Tibial nerve (tissue), 3 donors: Measurements from ENCODE around the genes SLC6A18 and ADAMTS16.

- PRO-cap = unidirectional peak, plus-strand start at chr5:1111111; unidirectional peak, plus-strand start at chr5:1111275; bidirectional peak, plus-strand start at chr5:1111441, minus-strand start at chr5:1111342
- RAMPAGE, long total RNA, 3 experiments = no peak in any of the 3 experiments
Measured at GRCh38 chr5:1110693-1111702, 865 bp downstream of the SLC12A7 start.

DNA sequence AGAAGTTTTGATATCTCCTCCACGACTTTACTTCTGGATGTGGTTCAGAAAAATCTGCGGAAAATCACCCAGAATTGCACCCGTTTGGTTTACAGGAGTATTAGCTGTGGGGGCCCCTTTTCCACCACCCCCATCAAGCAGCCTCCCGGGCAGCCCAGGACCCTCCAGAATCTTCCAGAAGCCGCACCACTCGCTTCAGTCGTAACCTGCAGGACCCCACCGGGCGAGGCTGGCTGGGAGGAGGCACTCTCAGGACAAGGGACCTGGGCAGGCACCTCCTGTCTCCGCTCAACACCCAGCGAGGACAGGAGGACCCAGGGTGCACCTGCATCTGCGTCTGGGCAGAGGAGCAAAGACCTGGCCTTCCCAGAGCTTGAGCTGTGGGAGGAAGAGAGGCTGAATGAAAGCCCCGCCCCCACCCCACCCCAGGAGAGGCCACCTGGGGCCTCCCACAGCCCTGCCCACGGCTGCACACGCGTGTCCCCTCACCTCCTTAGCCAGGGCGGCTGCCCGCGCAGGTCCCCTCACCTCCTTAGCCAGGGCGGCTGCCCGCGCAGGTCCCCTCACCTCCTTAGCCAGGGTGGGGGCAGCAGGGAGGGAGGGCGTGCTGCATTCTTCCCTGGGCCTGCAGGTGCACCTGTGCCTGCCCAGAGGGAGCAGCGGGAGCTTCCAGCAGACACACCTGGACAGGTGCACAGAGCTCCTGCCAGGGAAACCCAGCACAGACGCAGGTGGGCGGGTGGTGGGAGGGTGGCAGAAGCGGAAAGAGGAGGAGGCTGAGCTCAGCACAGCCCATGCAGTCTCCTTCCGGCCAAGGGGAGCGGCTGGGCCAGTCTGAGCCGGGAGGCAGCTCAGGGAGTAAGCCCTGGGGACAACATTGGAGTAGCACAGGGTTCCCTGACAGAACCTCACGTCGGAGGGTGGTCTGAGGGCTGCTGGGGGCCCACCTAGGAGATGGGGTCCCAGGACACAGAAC is 18.5 kb upstream of the SLC12A7 start:
- PRO-cap = no peak
- RAMPAGE, long total RNA, 3 experiments = no peak in any of the 3 experiments

DNA sequence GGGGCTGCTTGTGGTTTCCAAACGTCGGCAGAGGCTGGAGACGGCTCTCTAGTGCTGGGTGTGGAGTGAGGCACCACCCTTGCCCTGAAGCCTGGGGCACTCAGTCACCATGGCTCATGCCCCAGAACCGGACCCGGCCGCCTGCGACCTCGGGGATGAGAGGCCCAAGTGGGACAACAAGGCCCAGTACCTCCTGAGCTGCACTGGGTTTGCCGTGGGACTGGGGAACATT is at the start of gene SLC6A18:
Gene SLC6A18 (plus strand): TSS at position 13 of the 232 bp plus-strand sequence.
- PRO-cap = no peak
- RAMPAGE, long total RNA, 3 experiments = no peak in any of the 3 experiments

- PRO-cap = no peak
- RAMPAGE, long total RNA, 3 experiments = no peak in any of the 3 experiments
Measured at GRCh38 chr5:1239584-1239813, 14.3 kb downstream of the SLC6A18 start.

DNA sequence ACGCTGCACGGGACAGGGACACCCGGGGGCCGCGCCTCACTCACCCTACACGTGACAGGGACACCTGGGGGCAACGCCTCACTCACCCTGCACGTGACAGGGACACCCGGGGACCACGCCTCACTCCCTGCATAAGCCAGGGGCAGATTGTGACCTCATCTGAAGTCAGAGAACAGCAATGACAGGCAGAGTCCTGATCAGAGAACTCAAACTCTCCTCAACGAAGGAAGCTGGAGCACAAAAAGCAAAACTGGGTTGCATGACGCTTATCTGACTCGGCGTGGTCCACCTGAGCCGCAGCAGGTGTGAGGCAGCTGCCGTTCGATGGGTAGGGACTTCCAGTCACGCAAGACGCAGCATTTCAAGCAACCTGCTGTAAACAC is 3.2 kb downstream of the TERT start:
- PRO-cap = no peak
- RAMPAGE, long total RNA, 3 experiments = no peak in any of the 3 experiments

DNA sequence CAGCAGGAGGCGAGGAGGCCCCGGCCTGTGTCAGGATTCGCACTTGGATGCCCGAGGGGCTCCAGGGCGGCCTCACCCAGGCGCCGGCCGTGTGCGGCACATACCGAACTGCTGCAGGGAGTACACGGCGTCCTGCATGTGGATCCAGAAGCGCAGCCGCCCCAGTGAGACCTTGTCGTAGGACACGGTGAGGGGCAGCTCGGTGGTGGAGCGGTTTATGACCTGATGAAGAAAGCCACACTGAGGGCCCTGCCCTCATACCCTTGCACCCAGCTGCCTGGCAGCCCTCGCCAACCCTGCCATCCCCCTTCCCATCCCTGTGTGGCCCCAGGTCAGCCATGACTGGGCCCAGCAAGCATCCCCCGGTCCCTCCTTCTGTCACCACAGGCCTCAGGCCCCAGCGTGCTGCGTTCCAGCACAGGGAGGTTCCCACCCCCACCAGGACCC is 9.9 kb downstream of the CLPTM1L start:
- PRO-cap = no peak
- RAMPAGE, long total RNA, 3 experiments = no peak in any of the 3 experiments

DNA sequence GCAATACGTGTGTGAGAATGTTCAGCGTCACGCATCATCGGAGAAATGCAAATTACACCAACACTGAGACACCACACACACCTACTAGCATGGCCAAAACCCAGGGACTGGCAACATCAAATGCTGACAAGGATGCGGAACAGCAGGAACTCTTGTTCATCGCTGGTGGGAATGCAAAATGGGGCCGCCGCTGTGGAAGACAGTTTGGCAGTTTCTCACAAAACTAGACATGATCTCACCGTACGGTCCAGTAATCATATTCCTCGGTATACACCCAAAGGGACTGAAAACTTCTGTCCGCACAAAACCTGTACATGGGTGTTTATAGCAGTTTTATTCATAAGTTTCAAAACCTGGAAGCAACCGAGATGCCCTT is 21.7 kb upstream of the CLPTM1L start:
- PRO-cap = no peak
- RAMPAGE, long total RNA, 3 experiments = no peak in any of the 3 experiments

DNA sequence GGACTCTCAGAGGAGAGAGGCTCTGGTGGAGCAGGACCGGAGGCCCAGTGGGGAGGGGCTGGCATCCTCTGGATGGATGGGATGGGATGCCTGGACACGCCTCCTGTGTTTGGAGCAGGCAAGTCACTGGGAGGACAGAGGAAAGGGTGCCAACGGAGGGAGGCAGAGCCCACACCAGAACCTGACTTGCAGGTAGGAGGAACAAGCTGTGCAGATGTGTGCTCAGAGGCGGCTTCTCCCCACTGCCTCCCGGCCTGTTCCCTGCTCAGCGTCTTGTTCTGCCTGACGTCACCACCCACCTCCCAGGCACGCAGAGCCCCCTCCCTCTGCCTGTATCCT is 45.7 kb downstream of the SLC6A3 start:
- PRO-cap = no peak
- RAMPAGE, long total RNA, 3 experiments = no peak in any of the 3 experiments

- PRO-cap = no peak
- RAMPAGE, long total RNA, 3 experiments = no peak in any of the 3 experiments
Measured at GRCh38 chr5:1484559-1484955, 39.2 kb downstream of the LPCAT1 start.

DNA sequence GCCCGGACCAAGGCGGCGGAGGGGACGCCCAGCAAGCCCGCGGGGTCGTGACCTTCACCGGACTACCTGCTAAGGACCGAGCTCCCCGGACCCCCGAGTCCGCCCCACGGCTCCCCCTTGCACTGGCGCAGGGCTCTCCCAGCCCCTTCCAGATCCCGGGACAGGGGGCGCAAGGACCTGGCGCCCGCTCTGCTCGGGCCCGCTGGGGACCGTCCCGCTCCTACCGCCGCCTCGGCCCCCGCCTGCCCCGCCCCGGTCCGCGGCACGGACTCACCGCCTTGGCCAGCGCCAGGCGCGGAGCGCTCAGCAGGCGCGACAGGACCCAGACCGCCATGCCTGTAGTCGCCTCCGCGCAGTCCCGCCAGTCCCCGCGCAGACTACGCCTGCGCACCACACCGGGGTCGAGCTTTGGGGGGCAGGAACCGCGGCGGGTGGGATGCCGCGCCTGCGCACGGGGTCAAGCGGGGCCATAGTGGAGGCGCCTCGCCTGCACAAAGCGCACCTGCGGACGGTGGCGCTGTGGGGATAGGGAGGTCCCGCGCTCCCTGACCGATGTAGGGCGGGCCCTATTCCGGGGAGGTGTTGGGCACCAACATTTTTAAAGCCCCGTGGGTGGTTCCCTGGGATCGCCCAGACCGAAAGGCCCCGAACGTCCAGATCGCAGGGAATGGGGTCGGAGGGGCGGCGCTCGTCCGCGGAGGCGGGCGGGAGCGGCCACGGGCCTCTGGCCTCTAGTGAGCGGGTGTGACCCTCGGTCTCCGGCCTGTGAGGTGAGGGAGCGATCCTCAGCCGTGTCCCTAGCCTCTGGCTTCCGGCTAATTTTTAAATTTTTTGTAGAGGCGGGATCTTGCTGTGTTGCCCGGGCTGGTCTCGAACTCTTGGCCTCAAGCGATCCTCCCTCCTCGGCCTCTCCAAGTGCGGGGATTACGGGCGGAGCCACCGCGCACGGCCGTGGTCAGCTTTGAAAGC is 70.6 kb upstream of the LPCAT1 start:
- PRO-cap = no peak
- RAMPAGE, long total RNA, 3 experiments = no peak in any of the 3 experiments

GRCh38 chr5:1798647-1799724 is 651 bp downstream of the MRPL36 start:
- PRO-cap = no peak
- RAMPAGE, long total RNA, 3 experiments = no peak in any of the 3 experiments

GRCh38 chr5:1888904-1889379 is 6.2 kb upstream of the IRX4 start:
- PRO-cap = no peak
- RAMPAGE, long total RNA, 3 experiments = no peak in any of the 3 experiments

DNA sequence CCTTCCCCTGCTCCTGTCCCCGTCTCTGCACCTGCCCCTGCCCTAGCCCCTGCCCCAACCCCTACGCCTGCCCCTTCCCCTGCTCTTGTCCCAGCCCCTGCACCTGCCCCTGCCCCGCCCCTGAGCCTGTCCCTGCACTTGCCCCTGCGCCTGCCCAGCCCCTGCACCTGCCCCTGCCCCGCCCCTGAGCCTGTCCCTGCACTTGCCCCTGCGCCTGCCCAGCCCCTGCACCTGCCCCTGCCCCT is 43.6 kb upstream of the IRX4 start:
- PRO-cap = no peak
- RAMPAGE, long total RNA, 3 experiments = no peak in any of the 3 experiments

DNA sequence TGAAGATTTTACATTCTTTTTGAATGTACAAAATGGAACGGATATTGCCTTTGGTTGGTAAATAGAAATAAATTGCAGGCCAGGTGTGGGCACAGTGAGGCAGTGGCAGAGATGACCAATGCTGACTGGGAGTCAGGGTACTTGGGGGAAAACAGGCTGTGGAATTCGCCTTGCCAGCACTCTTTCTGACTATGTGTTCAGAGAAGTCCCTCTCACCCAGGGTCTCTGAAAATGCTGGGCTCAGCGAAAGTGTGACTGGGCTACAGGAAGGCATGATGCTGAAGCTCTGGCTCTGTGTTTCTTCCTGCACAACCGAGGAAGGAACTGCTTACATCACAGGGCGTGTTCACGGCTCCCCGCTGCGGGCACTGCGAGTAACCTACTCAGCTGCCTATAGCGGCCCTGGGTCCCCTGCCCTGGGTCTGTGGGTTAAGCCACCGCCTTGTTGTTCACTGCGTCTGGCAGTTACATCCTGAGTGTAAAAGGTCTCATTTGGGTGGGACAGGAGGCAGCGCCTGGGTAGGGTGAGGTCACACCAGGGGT is 222.4 kb upstream of the IRX4 start:
- PRO-cap = no peak
- RAMPAGE, long total RNA, 3 experiments = no peak in any of the 3 experiments

DNA sequence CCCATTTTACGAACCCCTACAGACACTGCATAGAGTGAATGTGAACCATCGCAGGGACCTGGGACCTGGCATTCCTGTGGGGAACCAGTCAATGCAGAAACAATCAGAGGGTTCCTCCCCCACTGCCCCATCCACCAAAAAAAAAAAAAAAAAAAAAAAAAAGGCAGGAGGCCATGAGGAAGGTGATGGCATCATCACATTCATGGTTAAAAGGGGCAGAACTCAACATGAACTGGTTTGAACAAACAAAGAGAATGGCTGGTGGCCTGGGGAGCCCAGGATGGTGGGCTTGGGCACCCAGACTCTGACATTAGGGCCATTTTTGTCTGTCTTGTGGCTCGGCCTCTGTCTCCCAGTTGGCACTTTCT is 270.2 kb upstream of the IRX4 start:
- PRO-cap = no peak
- RAMPAGE, long total RNA, 3 experiments = no peak in any of the 3 experiments

DNA sequence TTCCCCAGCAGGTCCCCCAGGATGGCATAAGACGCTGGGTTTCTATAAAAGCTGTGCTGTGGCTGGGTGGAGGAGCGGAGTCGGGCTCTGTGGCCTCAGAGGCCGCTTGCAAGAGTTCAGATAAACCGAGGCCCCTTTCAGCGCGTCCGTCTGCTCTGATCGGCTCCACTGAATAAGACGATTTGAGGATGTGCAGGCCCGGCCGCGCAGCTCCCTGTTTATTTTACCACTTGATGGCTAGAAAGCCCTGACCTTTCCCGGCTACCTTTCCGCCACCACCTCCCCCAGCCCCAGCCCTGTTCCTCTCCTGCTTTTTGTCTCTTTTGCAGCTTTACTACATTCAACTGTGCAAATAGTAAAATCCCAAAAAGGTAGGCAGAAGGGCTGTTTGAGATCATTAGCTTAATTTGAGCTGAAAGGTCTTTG is 352.0 kb upstream of the IRX2 start:
- PRO-cap = no peak
- RAMPAGE, long total RNA, 3 experiments = no peak in any of the 3 experiments

GRCh38 chr5:3535711-3536424 is 59.8 kb upstream of the IRX1 start:
- PRO-cap = no peak
- RAMPAGE, long total RNA, 3 experiments = no peak in any of the 3 experiments

- PRO-cap = no peak
- RAMPAGE, long total RNA, 3 experiments = no peak in any of the 3 experiments
Measured at GRCh38 chr5:4865993-4867098, 273.8 kb upstream of the ADAMTS16 start.

DNA sequence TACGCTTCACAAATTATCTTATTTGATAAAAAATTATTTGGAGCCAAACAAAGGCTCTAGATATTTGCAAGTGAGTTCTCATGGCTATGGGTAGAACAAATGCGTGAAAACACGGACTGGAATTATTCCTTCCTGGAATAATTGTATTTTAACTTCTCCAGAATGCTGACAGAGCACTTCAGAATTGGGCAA is 234.5 kb upstream of the ADAMTS16 start:
- PRO-cap = no peak
- RAMPAGE, long total RNA, 3 experiments = no peak in any of the 3 experiments

- PRO-cap = bidirectional peak, plus-strand start at chr5:5140353, minus-strand start at chr5:5140088
- RAMPAGE, long total RNA, 3 experiments = no peak in any of the 3 experiments
Measured at GRCh38 chr5:5139977-5141018, at the start of gene ADAMTS16. TSS of gene ADAMTS16 (plus strand) at chr5:5140330.